Left lobe of liver (tissue), 1 donor: ENCODE measurements around a stretch of chr7.

GRCh38 chr7:17558588-17559171 is 260.2 kb downstream of the AHR start:
- PRO-cap, result no peak

- PRO-cap, result no peak
Measured at GRCh38 chr7:18087767-18088205, 60.1 kb upstream of the PRPS1L1 start.

DNA sequence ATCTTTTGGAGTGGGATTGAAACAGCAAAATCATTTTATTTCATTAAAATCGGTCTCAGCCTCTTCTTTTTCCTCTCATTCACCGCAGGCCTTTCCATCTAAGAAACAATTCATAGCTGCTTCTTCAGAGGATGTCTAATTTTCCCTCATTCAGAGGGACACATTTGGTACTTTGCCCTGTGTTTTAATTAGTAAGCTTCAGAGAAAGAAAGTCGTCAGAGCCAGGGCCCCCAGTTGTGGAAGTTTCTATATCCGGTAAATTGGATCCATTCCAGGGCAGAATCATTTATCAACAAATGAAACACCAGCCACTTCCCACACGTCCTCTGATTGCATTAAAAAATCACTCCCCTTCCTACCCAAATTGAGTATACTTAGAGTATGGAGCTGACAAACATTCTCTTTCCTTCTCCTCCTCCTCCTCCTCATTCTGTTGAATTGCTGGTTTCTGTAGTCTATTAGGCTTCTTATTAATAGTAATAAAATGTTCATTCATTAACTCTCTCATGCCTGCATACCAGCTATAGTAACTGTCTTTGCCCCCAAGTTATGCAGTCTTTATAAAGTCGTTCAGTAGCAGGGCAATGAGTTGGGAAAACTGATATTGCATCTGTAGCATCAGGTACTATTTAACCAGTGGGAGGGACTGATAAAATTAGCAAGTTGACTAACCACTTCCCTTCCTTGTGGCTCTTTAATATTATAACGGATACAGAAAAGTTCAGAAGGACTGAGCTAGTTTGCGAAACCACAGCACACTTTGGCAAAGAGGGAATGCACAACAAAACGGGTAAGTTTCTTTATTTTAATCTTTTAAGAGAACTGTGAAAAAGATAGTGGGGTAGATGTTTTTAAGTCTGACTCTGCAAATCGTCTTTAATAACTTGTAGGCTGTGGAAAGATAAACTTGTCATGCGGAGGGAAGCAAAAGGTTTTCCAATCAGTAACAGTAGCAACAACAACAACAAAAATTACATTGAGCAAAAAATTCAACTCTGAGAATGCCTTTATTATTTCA is 205.5 kb upstream of the HDAC9 start:
- PRO-cap, result unidirectional peak, plus-strand start at position 724 of the sequence

DNA sequence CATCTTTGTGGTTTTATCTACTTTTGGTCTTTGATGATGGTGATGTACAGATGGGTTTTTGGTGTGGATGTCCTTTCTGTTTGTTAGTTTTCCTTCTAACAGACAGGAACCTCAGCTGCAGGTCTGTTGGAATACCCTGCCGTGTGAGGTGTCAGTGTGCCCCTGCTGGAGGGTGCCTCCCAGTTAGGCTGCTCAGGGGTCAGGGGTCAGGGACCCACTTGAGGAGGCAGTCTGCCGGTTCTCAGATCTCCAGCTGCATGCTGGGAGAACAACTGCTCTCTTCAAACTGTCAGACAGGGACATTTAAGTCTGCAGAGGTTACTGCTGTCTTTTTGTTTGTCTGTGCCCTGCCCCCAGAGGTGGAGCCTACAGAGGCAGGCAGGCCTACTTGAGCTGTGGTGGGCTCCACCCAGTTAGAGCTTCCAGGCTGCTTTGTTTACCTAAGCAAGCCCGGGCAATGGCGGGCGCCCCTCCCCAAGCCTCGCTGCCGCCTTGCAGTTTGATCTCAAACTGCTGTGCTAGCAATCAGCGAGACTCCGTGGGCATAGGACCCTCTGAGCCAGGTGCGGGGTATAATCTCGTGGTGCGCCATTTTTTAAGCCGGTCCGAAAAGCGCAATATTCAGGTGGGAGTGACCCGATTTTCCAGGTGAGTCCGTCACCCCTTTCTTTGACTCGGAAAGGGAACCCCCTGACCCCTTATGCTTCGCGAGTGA is 49.1 kb upstream of the FERD3L start:
- PRO-cap, result no peak

DNA sequence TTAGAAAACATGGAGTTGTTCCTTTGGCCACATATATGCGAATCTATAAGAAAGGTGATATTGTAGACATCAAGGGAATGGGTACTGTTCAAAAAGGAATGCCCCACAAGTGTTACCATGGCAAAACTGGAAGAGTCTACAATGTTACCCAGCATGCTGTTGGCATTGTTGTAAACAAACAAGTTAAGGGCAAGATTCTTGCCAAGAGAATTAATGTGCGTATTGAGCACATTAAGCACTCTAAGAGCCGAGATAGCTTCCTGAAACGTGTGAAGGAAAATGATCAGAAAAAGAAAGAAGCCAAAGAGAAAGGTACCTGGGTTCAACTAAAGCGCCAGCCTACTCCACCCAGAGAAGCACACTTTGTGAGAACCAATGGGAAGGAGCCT is 214.4 kb downstream of the MACC1 start:
- PRO-cap, result no peak

DNA sequence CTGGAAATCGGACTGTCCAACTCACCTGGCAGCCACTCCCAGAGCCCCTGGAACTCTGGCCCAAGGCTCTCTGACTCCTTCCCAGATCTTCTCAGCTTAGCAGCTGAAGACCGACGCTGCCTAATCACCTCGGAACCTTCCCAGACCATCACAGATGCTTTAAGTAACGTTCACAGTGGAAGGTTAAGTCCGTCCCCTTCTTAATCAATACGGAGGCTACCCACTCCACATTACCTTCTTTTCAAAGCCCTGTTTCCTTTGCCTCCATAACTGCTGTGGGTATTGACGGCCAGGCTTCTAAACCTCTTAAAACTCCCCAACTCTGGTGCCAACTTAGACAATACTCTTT is 94.2 kb downstream of the MACC1 start:
- PRO-cap, result no peak

GRCh38 chr7:20219021-20219728 is 2.0 kb upstream of the MACC1 start:
- PRO-cap, result no peak

GRCh38 chr7:20219769-20220818 is 2.9 kb upstream of the MACC1 start:
- PRO-cap, result no peak

GRCh38 chr7:20330083-20330819 is 449 bp upstream of the ITGB8 start:
- PRO-cap, result no peak

DNA sequence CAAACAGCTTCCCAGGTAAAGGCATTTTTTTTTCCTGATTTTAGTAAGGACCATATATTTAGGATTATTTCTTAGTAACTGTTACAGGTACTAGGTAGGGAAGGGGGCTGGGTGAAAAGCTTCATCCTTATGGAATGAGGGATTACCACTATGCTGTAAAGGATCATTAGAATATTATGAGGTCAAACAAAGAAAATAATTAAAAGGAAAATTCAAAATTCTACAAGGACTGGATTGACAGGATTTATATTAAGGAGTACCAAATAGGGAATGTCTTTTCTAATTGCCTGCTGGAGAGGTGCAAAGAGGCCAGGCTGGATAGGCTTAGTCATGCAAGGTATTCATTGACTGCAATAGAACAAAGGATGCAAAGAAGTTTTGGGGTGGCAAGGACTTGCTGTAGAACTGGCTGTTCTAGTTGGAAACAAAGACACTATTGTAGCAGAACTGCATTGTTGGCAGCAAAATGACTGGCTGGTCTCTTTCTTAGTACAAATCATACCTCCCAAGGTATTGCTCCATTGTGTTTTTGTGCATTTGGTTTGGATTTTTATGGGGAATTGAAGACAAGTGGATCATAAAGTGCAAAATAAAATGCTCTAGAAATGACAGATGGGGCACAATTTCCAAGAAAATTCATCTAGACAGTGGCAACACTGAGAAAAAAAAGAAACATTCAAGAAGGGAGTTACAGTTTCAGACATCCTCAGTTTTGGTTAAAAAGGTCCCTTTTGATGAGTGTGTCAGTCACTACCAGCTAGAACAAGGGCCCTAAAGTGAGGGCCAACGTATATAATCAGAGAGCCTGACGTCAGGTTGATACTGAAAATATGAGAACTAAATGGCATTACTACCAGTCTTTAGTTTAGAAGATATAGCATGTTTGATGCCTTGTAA is 10.2 kb downstream of the ITGB8 start:
- PRO-cap, result no peak

GRCh38 chr7:20361231-20362142 is 30.8 kb downstream of the ITGB8 start:
- PRO-cap, result no peak

DNA sequence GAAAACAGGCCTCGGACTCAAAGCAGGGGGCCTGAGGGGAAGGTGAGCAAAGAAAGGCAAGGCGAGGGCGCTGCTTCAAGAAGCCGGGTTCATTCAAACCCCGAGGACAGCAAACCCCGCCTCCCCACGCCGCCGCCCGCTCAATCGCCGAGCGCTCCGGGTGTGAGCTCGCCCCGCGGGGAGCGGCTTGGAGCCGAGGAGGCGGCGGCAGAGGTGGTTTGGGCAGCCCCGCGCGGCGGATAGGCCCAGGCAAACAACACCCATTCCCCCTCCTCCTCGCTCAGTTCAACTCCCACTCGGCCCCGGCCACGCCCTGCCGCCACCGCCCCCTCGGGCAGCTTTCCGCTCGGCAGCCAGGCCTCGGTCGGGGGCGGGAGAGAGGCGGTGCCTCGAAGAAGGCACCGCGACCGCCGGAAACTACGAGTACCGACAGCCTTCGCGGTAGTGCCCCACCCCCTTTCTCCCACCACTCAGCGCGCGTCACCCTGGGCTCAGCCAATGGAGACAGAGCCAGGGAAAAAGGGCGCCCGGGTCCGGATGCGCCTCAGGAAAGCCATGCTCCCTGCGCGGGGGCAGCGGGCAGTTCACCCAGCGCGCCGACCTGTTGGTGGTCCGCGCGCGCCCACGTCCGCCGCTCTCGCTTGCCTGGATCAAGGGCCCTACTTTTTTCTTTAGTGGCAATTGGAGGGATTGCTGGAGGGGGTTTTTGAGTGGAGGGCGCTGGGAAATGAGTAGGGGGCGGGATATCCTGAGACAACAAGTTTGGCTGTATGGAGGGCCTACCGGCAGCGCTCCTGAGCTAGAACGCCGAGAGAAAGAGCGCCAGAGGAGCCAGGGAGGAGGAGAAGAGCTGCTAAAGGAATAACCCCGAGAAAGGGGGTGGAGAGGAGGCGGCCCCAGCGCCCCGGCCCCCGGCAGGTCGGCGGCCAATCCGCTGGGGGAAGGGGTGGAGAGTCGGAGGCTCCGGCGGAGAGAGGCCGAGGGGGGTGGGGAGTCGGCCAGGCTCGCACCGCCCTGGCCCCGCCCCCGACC is 600 bp upstream of the SP4 start:
- PRO-cap, result bidirectional peak, plus-strand start at position 556 of the sequence, minus-strand start at position 258 of the sequence; bidirectional peak, plus-strand start outside the sequence, minus-strand start at position 863 of the sequence

DNA sequence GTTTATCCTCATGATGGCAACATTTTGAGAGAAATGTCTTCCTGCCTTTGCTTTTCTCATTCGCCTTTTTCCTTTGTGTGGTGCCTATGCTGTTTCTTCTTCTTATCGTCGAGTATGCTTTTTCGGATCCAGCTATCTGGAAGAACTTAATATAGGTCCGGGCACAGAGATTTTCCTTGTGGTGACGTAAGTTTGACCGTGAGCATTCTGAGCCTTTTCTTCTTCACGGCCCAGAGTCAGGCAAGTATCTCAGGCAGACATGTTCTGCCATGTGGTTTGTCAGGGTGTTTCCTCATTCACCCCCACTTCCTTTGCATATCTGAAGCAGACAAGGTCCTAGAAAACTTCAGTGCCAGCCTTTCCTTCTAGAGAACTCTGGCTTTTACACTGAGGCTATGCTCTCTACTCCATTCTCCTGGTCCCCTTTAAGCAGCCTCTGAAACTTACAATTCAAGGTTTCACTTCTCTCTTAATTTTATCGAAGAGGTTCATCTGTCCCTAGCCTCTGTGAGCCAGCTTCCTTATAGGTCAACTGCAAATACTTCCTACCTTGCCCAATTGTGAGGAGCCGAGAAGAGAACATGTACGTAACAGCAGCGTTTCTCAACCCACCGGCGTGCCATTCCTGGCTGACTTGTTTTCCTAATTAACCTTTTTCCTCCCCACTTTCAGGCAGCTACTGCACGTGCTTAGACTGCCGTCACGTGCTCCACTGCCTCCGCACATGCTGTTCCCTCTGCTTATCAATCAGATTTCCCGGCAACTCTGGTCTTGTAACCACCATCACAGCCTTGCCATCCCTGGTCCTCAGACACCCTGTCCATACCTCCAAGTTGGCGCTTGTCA is 47.3 kb downstream of the CDCA7L start:
- PRO-cap, result no peak

DNA sequence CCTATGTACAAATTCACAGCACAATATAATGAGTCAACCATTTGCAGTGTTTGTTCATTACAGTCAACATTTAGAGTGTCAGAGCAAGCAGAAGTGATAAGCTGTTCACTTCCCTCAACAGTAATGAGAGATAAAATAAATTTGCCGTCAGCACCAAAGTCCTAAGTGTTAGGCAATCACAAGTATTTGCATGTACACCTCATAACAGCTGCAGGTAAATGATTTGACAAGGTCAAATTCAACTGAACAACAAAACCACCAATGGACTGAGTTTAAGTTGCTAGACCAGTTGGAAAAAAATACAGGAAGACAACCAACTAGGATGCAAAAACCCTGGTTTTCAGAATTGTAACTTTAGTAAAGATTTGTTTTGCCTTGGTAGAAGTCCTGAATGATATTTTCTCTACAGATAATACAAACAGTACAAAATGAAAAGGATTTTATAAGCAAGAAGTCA is 10.5 kb downstream of the RAPGEF5 start:
- PRO-cap, result bidirectional peak, plus-strand start at position 288 of the sequence, minus-strand start at position 125 of the sequence

DNA sequence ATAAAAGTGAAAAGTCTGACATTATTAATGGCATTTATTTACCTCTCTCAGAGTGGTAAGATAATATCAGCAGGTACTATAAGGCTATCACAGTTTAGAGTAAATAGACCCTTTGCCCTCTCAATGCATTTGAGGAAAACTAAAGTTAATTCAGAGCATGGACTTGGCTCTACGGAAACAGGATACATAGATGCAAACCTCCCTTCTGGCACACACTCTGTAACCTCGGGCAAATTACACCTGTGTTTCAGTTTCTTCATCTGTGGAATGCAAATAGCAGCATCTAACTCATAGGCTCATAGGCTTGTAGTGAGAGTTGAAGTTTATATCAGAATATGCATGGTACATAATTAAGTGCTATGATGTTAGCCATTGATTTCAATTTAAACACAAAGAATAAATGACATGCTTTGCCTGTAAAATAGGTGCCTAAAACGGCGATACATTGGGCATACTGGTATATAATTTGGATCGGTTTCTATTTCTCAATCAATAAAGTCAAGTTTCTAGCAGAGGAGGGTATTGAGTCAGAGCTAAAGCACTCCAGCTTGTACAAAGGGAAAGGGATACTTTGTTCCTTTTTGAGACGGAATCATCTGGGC is 5.5 kb downstream of the RAPGEF5 start:
- PRO-cap, result no peak

GRCh38 chr7:22488047-22488444 is 11.9 kb downstream of the STEAP1B start:
- PRO-cap, result no peak

- PRO-cap, result no peak
Measured at GRCh38 chr7:22661259-22662564, 65.3 kb upstream of the IL6 start.

GRCh38 chr7:22669088-22669446 is 57.9 kb upstream of the IL6 start:
- PRO-cap, result no peak

GRCh38 chr7:22709764-22710619 is 17.0 kb upstream of the IL6 start:
- PRO-cap, result no peak

DNA sequence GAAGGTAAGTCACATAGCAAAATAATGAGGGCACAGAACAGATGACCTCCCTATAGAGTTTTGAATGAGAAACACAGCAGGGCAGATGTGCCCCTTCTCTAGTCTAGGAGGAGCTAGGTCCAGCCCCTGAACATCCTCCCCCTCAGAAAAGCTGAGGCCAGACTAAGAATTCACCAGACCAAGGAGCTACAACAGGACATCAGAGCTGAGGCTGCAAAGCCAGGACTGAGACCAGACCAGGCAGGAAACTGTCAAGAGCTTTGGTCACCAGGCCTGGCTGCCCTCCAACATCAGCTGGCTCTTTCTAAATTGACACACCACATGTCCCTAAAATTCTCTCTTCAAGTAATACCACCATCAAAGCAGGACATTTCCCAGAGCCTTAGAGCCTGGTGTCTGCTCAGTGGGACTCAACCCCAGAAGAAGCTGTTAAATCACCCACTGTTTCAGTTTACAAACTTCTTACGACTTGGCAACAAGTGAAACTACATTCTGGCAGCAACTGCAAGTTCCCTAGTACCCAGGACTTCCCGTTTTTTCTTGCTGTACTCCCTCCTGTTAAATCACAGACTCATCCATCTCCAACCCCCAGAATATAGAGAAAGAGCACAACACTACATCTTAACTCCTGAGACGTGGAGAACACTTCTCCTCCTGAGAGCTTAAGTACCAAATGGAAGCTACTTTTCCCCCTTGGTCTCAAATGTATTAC is 3.8 kb upstream of the IL6 start:
- PRO-cap, result no peak